Subcutaneous preadipocyte (primary cell): ENCODE results near the genes NDUFAF5 and RRBP1.

- CAGE, long polyA plus RNA, result no peak
Observed at GRCh38 chr20:13290724-13291102, 69.6 kb downstream of the ISM1 start.

- CAGE, long polyA plus RNA, result no peak
Observed at GRCh38 chr20:13460781-13461640, 177.7 kb downstream of the TASP1 start.

GRCh38 chr20:13775842-13776395 is 8.8 kb downstream of the ESF1 start:
- CAGE, long polyA plus RNA, result no peak

- CAGE, long polyA plus RNA, result no peak
Observed at GRCh38 chr20:13784758-13785880, at the start of gene NDUFAF5. Gene NDUFAF5, plus strand, starts transcription at chr20:13785028.

GRCh38 chr20:13995830-13996458 is 628 bp downstream of the MACROD2 start:
- CAGE, long polyA plus RNA, result no peak

DNA sequence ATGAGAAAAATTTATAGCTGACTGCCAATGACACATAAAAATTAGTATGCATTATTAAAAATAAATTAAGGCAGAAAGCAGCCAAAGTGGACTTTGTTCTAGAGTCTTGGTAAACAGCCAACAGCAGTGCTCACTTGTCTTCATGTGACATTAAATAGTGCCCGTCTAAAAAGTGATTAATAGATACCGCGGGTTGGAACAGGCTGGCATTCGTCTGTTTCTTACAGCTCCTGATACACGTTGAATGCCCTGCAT is 374.8 kb upstream of the FLRT3 start:
- CAGE, long polyA plus RNA, result no peak

GRCh38 chr20:15923052-15923716 is 650.1 kb downstream of the KIF16B start:
- CAGE, long polyA plus RNA, result no peak

- CAGE, long polyA plus RNA, result no peak
Observed at GRCh38 chr20:16392372-16393084, 180.7 kb downstream of the KIF16B start.

GRCh38 chr20:16607556-16608132 is 34.4 kb upstream of the KIF16B start:
- CAGE, long polyA plus RNA, result no peak

DNA sequence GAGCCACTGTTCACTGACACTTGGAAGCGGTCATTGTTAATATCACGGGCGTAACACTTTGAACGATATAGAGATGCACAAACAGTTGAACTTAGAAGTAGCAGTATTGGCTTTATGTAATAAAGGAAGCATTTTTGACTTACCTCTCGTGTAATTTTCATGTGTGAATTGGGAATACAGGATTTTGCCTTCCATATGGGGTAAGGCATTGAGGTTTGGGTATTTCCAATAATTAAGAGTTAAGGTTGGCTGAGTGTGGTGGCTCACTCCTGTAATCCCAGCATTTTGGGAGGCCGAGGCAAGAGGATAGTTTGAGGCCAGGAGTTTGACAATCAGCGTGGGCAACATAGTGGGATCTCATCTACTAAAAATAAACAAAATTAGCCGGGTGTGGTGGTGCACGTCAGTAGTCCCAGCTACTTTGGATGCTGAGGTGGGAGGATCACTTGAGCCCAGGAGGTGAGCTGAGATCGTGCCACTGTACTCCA is 38.3 kb downstream of the DSTN start:
- CAGE, long polyA plus RNA, result no peak

- CAGE, long polyA plus RNA, result no peak
Observed at GRCh38 chr20:17615781-17616369, 46.0 kb downstream of the DSTN start.

DNA sequence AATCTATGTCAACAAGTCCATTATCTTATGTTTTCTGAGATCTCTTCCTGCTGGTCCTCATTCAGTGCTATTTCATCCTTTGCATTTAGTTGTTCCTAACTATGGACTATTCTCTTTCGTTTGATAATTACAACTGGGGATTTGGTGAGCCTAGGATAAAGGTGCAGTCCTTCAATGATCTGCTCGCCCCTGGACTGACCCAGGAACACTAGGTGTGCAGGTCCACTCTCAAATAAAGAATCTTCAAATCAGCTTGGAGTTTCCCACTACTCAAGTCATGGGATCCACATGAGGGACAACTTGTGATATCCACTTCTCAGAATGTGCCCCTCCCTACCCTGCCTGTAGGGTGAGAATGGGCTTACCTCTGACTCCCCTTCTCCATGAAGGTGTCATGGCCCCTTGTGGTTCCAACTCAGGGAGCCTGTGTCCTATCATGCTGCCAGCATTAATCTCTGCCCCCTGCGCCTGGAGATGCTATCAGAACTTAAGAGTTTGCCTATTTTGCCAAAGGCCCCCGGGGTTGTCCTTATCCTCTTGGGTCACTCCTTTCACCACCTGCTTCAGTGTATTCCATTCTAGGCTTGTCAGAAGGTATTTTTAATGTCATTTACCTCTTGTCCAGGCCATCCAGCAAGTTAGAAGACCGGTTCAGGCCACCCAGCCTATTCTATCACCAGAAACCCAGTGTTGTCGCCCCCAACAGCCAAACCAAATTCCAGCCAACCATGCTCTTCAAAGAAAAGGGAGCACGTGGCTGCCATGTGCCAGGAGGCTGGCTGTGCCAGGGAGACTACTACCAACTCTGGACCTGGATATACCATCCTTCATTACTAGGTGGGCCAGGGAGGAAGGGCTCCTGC is 10.6 kb downstream of the RRBP1 start:
- CAGE, long polyA plus RNA, result no peak

- CAGE, long polyA plus RNA, result no peak
Observed at GRCh38 chr20:17682071-17682400, at the start of gene RRBP1. Gene RRBP1, minus strand, starts transcription at chr20:17682242.

- CAGE, long polyA plus RNA, result no peak
Observed at GRCh38 chr20:17825223-17825760, 125.5 kb downstream of the BANF2 start.

DNA sequence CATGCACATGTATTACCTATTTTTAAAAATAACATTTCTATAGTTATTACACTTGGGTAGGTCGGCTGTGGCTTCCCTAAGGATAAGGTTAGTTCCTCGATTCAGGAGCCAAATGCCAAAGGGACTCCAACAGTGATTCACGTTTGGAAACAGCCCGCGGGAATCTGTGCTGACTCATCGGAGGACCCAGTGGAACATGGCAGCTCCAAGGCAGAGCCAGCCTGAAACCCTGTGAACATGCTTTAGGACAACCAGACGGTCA is 133.4 kb downstream of the SNX5 start:
- CAGE, long polyA plus RNA, result no peak

- CAGE, long polyA plus RNA, result no peak
Observed at GRCh38 chr20:17873858-17874781, 94.5 kb downstream of the SNX5 start.

DNA sequence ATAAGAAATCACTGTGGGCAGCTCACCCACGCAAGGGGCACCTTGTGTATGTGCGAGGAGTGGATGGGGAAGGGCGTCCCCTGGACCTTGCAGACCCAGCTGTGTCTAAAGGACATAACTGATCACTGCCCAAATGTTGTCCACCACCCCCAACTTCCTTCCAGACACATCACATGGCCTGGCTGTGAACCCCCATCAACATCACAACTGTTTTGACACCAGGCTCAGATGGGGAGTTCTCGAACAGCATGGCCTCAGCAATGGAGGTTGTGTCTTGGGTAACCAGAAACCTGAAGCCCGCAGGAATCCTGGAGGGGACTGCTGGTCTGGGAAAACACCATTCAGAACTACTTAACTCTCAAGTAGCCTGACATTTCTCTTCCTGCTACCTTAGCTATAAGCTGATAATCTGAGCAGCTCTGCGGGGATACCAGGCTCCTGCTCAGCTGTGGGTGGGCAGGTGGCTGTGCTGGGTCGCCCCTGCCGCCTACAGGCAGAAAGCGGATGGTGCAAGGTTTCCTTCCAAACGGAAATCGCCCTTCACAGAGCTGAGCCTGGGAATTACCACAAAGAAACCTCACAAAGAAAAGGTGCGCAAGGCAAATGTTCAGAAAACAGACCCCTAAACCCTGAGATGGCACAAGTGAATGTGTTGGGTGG is 29.7 kb downstream of the SNX5 start:
- CAGE, long polyA plus RNA, result no peak

- CAGE, long polyA plus RNA, result no peak
Observed at GRCh38 chr20:17971498-17972138, 2.8 kb downstream of the MGME1 start.

DNA sequence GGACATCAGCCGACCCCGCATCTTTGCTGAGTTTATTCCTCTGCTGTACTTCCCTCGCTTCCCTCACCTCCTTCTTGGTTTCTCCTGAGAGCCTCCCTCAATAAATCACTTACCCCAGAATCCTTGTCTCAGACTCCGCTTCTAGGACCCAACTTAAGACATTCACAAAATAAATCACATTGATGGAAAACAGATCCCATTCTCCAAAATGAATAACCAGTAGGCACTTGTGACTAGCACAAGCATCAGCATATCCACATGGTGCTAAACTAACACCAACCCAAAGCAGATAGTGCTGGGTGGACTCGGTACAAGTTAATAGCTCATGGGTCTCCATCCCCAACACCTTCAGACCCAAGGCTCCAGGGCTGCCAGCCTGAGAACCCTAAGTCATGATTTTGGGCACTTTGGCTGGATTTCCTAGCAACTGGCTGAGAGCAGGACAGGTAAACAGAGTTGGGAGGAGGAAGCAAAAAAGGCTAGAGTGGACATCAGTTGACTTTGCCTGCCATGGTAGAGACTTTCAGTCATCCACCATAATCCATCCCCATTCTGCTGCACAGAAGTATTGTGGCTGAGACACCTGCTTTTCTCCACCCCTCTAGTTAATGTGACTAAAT is 39.2 kb downstream of the OVOL2 start:
- CAGE, long polyA plus RNA, result no peak

DNA sequence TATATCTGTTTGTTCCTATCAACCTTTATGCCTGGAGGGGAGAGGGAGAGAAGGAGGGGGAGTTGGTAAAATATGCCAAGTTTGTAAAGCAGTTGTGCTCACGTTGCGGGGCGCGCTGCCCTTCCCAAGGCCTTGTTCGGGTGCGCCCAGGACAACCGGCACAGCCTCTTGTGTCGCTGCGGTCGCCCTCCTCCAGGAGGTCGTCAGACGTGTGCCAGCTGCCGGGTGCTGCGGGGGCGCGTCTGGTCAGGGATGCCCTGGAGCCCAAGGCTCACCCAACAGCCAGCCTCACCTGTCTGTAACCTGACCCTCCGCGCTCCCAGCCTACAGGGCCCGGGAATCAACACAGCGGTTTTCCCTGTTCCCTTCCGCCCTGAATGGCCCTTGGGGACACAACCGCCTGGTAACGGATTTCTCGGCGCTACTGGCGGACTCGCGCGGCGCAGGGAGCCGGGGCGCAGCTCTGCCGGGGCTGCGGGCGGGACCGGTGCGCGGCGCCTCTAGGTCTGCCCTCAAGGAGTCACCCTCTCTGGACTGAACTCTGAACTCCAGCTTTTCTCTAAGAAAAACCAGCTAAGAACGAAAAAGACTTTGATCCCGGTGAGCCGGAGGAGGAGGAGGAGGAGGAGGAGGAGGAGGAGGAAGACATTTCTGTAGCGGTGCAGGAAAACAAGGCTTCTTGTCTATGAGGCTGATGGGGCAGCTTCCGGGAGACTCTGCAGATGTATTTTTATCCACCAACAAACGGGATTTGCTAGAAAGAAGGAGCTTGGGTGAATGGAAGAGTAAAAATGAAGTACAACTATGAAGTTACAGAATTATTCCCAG is 1.3 kb upstream of the OVOL2 start:
- CAGE, long polyA plus RNA, result no peak